HL-60 (cell line): ENCODE results near the gene TASOR.

GRCh38 chr3:55166296-55166514, 238.3 kb upstream of the LRTM1 start:
- RRBS, result no CpG with 5 or more reads among the region's 1 CpG

DNA sequence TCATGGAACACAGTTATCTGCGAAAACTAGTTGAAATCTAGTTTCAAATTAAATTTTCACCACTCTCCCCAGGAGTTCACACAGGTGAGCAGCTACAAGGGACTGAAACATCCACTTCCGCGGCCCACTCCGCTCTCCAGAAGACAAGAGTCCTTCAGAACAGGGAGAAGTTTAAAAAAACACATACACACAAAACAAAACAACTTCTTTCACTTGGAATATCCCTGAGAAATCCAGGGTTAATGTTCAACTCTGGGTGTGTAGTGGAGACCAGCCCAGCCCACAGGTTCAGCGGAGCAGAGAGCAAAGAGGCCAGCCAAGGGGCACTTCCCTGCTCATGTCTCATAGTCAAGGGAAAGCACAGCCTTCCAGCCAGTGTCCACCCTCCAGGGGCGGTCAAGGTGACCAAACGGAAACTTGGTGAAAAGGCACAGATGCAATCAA, 41.6 kb downstream of the WNT5A start:
- RRBS, result no CpG with 5 or more reads among the region's 7 CpGs

- RRBS, result no CpG with 5 or more reads among the region's 52 CpGs
These were observed 5.0 kb downstream of the WNT5A start for GRCh38 chr3:55481744-55482904.

DNA sequence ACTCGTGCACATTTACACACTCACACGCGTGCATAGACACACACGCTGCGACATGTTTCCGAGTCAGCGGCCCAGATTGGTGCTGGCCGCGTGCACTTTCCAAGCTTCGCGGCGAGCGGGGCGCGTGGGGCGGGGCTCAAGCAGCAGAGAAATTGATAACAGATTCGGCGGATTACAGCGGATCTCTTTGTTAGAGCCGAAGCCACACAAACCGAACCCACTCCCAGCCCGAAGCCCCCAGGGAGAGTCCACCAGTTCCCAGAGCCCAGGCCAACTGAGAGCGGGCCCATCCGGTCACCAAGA, 4.2 kb downstream of the WNT5A start:
- RRBS, result no CpG with 5 or more reads among the region's 24 CpGs

DNA sequence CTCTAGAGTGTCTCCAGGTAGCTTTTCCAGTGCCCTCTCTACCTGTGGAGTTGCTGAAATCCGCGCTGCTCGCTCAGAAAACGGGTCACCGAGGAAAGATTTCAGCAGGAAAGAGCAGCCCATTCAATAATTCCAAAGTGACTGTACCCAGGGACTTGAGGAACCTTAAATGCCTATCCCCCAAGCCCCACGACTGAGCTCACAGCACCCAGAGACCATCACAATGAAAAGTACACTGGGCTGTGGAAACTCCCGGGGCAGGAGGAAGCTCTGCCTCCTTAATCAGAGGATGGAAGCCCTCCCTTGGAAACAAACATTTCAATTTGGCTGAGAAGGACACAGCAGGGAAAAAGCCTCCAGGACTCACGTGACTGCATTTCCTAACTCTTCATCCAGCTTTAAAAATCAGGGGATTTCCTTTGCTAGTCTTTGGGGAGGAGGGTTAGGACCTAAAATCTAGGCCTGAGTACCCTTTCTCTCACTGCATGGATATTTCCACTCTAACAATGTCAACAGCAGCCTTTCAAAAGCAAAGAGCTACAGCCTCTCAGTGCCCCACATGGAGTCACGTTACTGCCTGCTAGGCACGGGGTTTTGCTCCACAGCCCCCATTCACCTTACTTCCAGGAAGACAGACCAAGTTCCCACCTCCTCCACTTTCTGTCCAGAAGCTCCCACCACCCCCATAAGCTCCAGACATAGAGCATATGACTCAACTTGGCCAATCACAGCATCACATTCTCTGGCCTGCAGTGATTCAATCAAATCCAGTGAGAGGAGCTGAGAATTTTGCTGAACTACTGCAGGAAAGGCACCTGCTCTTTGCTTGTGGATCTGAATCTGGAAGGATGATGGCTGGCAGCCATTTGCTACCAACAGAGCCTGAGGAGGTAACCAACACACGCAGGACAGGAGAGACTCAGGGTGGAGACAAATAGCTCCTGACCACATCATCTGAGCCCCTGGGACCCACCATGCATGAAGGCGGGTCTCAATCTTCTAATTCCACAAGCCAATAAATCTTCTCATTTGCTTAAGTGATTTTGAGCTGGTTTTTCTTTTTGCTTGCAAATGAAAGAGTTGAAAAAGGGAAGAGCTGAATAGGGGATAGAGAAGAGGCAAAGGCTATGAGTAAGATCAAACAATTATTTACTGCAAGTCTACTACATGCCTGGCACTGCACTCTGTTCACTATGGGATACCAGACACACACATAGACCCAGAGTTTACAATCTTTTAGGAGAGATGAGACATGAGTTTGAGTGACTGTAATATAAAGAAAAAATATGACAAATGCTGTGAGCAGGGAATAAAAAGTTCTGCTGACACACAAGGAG, 69.1 kb upstream of the WNT5A start:
- RRBS, result no CpG with 5 or more reads among the region's 12 CpGs

- RRBS, result no CpG with 5 or more reads among the region's 12 CpGs
These were observed 114.4 kb upstream of the WNT5A start for GRCh38 chr3:55601242-55602221.

GRCh38 chr3:56681871-56682703, 978 bp downstream of the TASOR start:
- RRBS, result no CpG with 5 or more reads among the region's 26 CpGs

DNA sequence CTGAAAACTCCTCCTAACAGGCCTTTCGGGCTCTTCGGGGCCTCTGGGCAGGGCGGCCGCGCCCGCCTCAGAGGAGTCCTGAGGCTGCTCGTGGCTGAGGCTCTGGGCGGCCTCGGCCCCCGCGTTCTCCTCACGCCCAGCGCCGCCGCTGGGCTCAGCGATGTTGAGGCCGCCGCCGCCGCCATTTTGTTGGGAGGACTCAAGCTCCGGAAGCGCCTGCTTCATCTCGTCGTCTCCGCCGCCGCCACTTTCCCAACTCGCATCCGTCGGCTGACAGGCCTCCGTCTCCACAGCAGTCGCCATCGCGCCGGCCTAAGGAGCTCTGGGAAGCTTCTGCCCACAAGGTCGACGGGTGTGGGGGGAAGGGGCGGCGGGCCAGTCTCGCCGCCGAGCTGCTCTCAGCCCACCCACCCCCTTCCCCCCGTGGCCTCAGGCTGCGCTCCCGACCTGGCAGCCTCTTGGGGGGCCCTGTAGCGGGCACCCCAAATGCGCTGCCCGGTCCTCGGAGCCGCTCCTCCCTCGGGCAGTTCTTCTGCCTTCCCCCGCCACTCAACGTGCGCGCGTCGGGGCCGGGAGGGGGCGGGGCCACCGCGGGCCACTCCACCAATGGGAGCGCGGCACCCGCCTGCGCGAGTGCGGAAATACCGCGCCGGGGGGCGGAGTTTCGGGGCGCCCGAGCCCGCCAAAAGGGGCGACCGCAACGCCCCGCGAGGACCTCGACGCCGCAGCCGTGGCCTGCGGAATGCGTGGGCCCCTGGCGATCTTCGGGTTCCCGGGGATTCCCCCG, at the start of gene TASOR:
TASOR (minus strand) TSS at position 562 of the 787 bp plus-strand sequence.
- RRBS, result 2% methylated on average over 34 of the region's 90 CpGs

- RRBS, result no CpG with 5 or more reads among the region's 8 CpGs
These were observed 47.9 kb upstream of the ARHGEF3 start for GRCh38 chr3:56849513-56850160.

GRCh38 chr3:56915894-56916718, 114.4 kb upstream of the ARHGEF3 start:
- RRBS, result 32% methylated on average over 3 of the region's 18 CpGs

DNA sequence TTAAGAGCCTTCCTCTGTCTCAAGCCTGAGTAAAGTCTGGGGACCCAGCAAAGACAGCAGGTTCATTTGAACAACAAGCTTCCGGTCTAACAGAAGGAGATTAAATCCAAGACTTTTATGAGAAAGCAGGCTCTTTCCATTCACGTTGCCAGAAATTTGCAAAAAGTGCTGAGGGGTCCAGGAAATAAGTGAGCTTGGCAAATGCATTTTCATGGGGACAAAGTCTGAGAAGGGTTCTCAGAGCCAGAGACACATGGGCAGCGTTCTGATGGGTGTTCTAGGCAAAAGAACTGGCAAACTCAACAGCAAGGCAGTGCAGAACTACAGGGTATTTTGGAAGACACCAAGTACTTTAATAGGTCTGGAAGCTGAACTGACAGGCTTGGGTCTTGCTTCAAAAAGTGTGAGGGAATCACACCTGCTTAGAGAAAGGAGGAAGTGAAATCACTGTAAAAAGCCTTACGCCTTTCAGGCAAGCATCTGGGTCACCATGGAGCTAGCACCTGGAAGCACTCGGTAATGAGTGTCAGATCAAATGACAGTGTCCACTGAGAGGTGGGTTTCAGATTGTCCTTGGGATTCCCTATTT, 115.8 kb upstream of the ARHGEF3 start:
- RRBS, result no CpG with 5 or more reads among the region's 5 CpGs

- RRBS, result no CpG with 5 or more reads among the region's 13 CpGs
These were observed 85.9 kb upstream of the SPATA12 start for GRCh38 chr3:56974396-56975180.

GRCh38 chr3:57130650-57131544, 34.3 kb downstream of the IL17RD start:
- RRBS, result 55% methylated on average over 7 of the region's 16 CpGs

- RRBS, result no CpG with 5 or more reads among the region's 6 CpGs
These were observed 835 bp upstream of the PDE12 start for GRCh38 chr3:57555301-57555577.

GRCh38 chr3:57580402-57581161, 16.6 kb downstream of the ARF4 start:
- RRBS, result no CpG with 5 or more reads among the region's 4 CpGs

DNA sequence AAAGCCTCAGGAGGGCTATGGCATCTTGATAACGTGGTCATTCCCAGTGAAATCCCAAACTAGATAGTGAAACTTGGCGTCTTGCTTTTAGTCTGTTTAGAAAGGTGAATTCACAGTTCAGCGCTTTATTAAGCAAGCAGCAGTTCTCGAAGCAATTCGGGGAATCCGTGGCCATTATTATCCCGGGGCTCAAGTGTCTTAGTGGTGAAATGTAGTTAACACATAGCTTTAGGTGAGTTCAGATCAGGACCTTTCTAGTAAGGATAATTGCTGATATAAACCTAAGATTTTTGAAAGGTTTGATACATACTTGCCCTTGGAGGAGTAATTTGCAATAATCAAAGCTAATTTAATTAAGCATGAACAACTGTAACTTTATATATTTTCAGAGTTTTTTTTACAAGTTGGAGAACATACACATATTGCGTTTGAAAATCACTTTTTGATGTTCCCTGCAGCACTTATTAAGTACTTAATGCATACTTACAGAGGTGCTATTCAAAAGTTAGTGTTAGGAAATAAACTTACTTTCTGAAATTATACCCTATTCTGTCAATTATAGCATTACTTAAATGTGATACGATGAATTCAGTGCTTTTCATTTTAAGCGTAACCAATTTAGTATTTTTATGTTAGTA, 2.1 kb downstream of the SLMAP start:
- RRBS, result no CpG with 5 or more reads among the region's 10 CpGs

DNA sequence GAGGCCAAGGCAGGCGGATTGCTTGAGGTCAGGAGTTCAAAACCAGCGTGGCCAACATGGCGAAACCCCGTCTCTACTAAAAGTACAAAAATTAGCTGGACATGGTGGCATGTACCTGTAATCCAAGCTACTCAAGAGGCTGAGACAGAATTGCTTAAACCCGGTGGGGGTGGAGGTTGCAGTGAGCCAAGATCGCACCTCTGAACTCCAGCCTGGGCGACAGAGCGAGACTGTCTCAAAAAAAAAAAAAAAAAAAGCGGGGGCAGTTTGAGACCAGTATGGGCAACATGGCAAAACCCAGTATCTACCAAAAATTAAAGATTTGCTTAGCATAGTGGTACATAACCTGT, 103.0 kb downstream of the SLMAP start:
- RRBS, result no CpG with 5 or more reads among the region's 9 CpGs

- RRBS, result no CpG with 5 or more reads among the region's 9 CpGs
These were observed 95.9 kb upstream of the FLNB start for GRCh38 chr3:57912130-57912816.

GRCh38 chr3:57952186-57952927, 55.9 kb upstream of the FLNB start:
- RRBS, result no CpG with 5 or more reads among the region's 7 CpGs